HepG2 (cell line): ENCODE data around the gene GBX2.

- RRBS, 2 experiments = no CpG with 5 or more reads among the region's 23 CpGs
CAGE:
- cytosol, long polyA minus RNA = no peak
- cytosol, long polyA plus RNA = no peak
- long polyA plus RNA = no peak
- nucleus, long polyA minus RNA = no peak
- nucleus, long polyA plus RNA = no peak
Measured at GRCh38 chr2:234489823-234491308, 6.5 kb downstream of the ARL4C start.

DNA sequence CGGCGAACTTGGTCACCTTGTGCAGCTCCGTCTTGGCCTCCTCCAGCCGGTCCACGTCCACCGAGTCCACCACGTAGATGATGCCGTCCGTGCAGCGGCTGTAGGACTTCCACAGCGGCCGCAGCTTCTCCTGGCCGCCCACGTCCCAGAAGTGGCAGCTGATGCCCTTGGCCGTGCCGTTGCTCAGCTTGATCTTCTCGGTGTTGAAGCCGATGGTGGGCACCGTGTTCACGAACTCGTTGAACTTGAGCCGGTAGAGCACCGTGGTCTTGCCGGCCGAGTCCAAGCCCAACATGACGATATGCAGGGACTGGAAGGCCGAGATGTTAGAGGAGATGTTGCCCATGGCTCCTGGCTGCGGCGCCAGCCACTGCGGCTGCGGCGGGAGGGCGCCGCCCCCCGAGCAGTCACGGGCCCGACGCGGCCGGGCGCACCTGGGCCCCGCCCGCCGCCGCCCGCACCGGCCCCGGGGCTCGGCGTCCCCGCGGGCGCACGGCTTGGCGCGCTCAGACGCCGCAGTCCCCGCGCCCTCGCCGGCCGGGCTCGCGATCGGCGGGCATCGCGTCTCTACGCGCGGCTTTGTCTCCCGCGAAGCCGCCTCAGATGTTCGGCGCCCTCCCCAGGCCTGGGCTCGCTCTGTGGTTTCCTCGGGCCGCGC is 511 bp downstream of the ARL4C start:
- RRBS, 2 experiments = 2 to 3% methylated on average over 23 to 25 of the region's 81 CpGs
CAGE:
- cytosol, long polyA minus RNA = no peak
- cytosol, long polyA plus RNA = no peak
- long polyA plus RNA = no peak
- nucleus, long polyA minus RNA = no peak
- nucleus, long polyA plus RNA = no peak

DNA sequence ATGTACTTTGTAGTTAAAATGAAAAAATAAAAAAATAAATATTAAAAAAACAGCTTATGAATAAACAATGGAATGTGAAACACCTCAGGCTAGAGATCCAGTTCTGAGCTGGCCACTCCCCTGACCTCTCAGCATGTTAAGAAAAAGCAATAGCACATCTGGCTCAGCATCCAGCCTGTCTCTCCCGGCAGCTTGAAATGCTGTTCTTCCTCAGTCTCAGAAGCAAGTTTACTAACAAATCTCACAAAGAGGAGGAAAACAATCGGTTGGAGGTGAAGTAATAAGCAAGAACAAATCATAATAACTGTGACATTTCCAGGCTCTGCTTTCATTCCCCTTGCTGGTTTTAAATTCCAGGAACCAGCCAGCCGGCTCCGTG is 133.9 kb upstream of the ARL4C start:
- RRBS, 2 experiments = no CpG with 5 or more reads among the region's 4 CpGs
CAGE:
- cytosol, long polyA minus RNA = no peak
- cytosol, long polyA plus RNA = no peak
- long polyA plus RNA = no peak
- nucleus, long polyA minus RNA = no peak
- nucleus, long polyA plus RNA = no peak

DNA sequence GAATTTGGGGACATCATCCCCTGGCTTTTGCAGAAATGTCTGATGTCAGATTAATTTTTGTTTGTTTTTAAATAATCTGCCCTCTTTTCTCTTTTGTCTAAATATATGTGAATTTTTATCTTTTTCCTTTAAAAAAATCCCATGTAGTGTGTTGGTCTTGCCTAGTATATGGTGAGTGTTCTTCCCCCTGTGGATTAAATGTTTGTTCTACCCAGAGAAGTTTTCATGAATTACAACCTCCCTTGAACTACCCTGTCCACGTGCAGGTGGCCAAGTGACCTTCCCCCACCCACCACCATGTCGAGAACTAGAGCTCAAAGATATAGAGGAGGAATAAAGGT is 192.0 kb upstream of the ARL4C start:
- RRBS, 2 experiments = no CpG with 5 or more reads among the region's 2 CpGs
CAGE:
- cytosol, long polyA minus RNA = no peak
- cytosol, long polyA plus RNA = no peak
- long polyA plus RNA = no peak
- nucleus, long polyA minus RNA = no peak
- nucleus, long polyA plus RNA = no peak

DNA sequence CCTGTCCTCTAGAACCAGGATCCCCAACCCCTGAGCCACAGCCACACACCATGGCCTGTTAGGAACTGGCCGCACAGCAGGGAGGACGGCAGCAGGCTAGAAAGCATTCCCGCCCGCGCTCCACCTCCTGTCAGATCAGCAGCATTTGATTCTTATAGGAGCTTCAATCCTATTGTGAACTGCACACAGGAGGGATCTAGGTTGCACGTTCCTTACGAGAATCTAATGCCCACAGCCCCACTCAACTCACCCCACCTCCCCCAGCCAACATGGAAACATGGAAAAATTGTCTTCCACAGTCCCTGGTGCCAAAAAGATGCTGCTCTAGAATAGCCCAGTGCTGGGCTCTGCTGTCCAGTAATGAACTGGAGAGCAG is 179.0 kb upstream of the SH3BP4 start:
- RRBS, 2 experiments = no CpG with 5 or more reads among the region's 7 CpGs
CAGE:
- cytosol, long polyA minus RNA = no peak
- cytosol, long polyA plus RNA = no peak
- long polyA plus RNA = no peak
- nucleus, long polyA minus RNA = no peak
- nucleus, long polyA plus RNA = no peak

DNA sequence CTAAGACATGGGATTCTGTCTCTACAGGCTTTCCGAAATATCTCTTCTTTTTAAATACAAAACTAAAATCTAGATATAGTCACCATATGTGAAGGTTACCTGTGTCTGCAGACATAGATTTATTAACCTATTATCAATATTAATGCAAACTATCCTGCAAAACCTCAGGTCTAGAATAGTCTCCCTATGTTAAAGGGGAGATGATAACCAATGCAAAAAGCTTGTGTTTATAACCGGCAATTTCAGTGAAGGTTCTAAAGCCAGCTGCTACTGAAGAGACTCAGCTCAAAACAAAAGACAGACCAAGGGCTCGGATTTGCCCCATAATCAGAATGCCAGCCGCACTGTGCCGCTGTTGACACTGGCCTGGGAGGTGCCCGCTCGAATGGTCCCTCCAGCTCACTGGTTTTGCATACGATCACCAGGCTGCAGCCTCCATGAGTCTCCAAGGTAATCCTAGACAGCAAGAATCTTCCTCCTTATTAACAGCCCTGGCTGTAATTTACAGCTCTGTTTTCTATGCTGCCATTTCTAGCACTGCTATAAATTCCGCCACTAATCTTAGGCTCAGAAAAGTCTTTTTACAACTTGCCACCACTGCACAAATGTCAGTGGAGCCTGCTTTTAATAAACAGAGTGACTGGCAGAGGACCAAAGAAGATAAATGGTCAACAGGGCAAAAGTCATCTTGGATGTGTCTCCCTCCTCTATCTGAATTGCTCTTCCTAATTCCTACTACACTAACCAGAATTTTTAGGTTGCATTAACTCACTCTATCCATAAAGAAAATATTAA is 155.8 kb upstream of the SH3BP4 start:
- RRBS, 2 experiments = no CpG with 5 or more reads among the region's 9 CpGs
CAGE:
- cytosol, long polyA minus RNA = no peak
- cytosol, long polyA plus RNA = no peak
- long polyA plus RNA = no peak
- nucleus, long polyA minus RNA = no peak
- nucleus, long polyA plus RNA = no peak

DNA sequence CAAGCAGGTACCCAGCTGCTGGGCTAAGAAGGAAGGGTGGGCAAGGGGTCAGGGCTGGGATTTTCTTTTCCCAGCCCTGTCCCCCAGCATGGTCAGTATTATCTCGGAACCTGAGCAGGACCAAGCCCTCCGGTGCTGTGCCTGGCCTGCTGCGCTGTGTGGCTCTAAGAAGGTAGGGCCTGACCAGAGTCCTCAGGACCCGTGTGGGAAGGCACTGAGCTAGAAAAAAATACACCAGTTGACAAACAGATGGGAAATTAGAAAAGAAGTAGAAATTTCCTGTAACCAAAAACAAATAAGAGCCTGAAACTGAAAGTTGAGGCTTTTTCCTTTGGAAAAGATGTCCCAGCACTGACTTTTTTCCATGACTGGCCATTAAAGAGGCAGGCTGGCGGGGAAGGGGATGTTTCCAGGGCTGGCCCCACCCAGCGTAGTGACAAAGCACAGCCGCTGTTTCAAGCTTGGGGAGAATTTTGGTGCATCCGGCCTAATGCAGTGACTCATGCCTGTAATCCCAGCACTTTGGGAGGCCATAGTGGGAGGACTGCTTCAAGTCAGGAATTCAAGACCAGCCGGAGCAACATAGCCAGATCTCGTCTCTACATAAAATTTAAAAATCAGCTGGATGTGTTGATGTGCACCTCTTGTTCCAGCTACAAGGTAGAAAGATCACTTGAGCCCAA is 78.2 kb upstream of the SH3BP4 start:
- RRBS, 2 experiments = no CpG with 5 or more reads among the region's 10 CpGs
CAGE:
- cytosol, long polyA minus RNA = no peak
- cytosol, long polyA plus RNA = no peak
- long polyA plus RNA = no peak
- nucleus, long polyA minus RNA = no peak
- nucleus, long polyA plus RNA = no peak

DNA sequence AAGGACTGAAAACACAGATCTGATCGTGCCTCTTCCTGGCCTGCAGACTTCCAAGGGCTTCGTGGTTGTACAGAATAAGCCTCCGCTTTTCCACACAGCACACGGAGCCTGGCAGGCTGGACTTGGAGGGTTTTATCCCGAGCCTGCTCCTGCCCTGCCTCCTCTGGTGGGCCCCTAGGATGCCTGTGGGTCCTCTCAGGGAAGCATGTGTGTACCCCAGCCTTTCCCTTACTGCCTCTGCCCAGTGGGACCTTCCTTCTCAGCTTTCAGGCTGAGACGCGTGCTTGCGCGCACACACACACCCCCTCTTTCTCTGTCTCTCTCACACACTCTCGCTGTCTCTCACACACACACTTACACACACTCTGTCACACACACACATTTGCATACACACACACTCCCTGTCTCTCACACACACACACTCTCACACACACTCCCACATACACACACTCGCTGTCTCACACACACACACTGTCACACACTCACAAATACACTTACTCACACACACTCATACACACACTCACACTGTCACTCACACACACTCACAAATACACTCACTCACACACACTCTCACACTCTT is 17.8 kb downstream of the SH3BP4 start:
- RRBS, 2 experiments = no CpG with 5 or more reads among the region's 11 CpGs
CAGE:
- cytosol, long polyA minus RNA = no peak
- cytosol, long polyA plus RNA = no peak
- long polyA plus RNA = no peak
- nucleus, long polyA minus RNA = no peak
- nucleus, long polyA plus RNA = no peak

DNA sequence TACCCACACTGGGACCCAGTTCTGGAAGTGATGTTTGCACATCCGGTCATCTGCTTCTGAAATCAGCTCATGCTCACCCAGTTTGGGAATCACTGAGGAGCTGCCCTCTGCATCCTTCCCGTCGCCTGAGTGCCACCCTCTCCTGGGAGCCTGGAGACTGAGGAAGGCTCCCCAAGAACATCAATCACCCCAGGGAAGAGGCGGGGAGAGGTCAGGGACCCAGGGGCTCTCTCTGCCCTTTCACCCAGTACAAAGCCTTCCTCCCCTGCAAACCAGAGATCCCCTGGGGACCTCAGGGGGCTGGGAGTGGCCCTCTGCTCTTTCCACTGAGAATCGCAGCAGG is 150.5 kb upstream of the AGAP1 start:
- RRBS, 2 experiments = no CpG with 5 or more reads among the region's 5 CpGs
CAGE:
- cytosol, long polyA minus RNA = no peak
- cytosol, long polyA plus RNA = no peak
- long polyA plus RNA = no peak
- nucleus, long polyA minus RNA = no peak
- nucleus, long polyA plus RNA = no peak

- RRBS, 2 experiments = no CpG with 5 or more reads among the region's 25 CpGs
CAGE:
- cytosol, long polyA minus RNA = no peak
- cytosol, long polyA plus RNA = no peak
- long polyA plus RNA = no peak
- nucleus, long polyA minus RNA = no peak
- nucleus, long polyA plus RNA = no peak
Measured at GRCh38 chr2:235542687-235543826, 49.2 kb downstream of the AGAP1 start.

- RRBS, 2 experiments = no CpG with 5 or more reads among the region's 12 CpGs
CAGE:
- cytosol, long polyA minus RNA = no peak
- cytosol, long polyA plus RNA = no peak
- long polyA plus RNA = no peak
- nucleus, long polyA minus RNA = no peak
- nucleus, long polyA plus RNA = no peak
Measured at GRCh38 chr2:235596747-235597353, 103.0 kb downstream of the AGAP1 start.

GRCh38 chr2:235715352-235716147 is 221.7 kb downstream of the AGAP1 start:
- RRBS, 2 experiments = no CpG with 5 or more reads among the region's 17 CpGs
CAGE:
- cytosol, long polyA minus RNA = no peak
- cytosol, long polyA plus RNA = no peak
- long polyA plus RNA = no peak
- nucleus, long polyA minus RNA = no peak
- nucleus, long polyA plus RNA = no peak

DNA sequence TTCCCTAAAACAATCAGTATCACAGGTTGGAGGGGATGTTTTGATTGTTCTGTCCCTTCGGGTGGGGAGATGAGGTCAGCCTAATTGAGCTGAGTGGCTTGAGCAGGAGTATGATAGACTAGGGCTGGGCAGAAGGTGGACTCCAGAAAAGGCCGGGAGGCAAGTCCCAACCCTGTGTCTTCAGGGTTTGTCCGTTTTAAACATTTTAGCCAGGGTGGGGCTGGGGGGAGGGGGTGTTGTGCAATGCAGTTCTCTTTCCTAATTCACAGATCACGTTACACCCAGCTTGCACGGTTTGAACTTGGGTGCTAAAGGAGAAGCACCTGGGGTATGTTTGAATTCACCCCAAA is 233.3 kb downstream of the AGAP1 start:
- RRBS, 2 experiments = no CpG with 5 or more reads among the region's 5 CpGs
CAGE:
- cytosol, long polyA minus RNA = no peak
- cytosol, long polyA plus RNA = no peak
- long polyA plus RNA = no peak
- nucleus, long polyA minus RNA = no peak
- nucleus, long polyA plus RNA = no peak

GRCh38 chr2:235757175-235757551 is 263.3 kb downstream of the AGAP1 start:
- RRBS, 2 experiments = no CpG with 5 or more reads among the region's 7 CpGs
CAGE:
- cytosol, long polyA minus RNA = no peak
- cytosol, long polyA plus RNA = no peak
- long polyA plus RNA = no peak
- nucleus, long polyA minus RNA = no peak
- nucleus, long polyA plus RNA = no peak

DNA sequence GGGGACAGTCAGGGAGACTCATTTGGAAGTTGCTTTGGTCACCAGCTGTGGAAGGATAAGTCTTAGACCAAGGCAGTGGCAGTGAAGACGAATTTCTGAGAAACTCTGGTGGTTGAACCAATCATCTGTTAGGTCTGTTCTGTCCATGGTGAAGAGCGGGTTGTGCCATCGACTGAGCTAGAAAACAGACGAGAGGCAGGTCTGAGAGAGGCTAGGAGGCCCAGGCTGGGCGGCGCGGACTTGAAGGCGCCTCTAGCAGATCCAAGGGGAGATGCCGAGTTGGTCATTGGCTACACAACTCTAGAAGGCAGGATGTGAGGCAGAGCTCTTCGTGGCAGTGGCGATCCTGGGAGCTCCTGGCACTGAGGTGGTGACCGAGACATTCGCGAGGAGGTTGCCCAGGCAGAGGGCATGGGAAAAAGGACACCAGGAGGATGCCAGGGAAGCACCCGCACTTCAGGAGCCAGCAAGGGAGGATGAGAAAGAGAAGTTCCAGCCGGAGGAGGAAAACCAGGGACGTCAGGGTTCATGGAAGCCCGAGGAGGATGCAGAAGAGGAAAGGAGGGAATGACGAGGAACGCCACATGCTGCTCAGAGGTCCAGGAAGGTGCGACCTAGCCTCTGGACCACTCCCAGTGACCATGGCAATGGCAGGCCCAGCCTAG is 298.8 kb downstream of the AGAP1 start:
- RRBS, 2 experiments = no CpG with 5 or more reads among the region's 21 CpGs
CAGE:
- cytosol, long polyA minus RNA = no peak
- cytosol, long polyA plus RNA = no peak
- long polyA plus RNA = no peak
- nucleus, long polyA minus RNA = no peak
- nucleus, long polyA plus RNA = no peak

- RRBS, 2 experiments = no CpG with 5 or more reads among the region's 33 CpGs
CAGE:
- cytosol, long polyA minus RNA = no peak
- cytosol, long polyA plus RNA = no peak
- long polyA plus RNA = no peak
- nucleus, long polyA minus RNA = no peak
- nucleus, long polyA plus RNA = no peak
Measured at GRCh38 chr2:235807084-235807970, 313.5 kb downstream of the AGAP1 start.

DNA sequence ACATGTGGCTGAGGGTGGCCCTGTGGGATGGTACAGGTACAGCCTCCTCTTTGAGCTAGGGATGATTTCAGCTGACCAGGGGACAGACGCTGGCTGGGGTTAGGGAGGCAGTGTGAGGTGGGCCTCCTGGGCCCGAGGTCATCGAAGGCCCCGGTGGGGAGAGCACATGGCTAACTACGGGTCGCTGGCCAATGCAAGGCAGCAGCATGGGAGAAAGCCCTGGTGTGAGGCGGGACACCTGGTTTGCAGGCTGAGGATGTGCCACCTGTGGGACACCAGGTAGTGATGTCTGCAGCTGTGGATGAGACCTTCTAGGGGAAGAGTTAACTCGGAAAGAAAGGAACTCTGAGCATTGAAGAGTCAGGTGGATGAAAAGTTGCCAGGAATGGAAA is 304.7 kb downstream of the GBX2 start:
- RRBS, 2 experiments = no CpG with 5 or more reads among the region's 8 CpGs
CAGE:
- cytosol, long polyA minus RNA = no peak
- cytosol, long polyA plus RNA = no peak
- long polyA plus RNA = no peak
- nucleus, long polyA minus RNA = no peak
- nucleus, long polyA plus RNA = no peak

DNA sequence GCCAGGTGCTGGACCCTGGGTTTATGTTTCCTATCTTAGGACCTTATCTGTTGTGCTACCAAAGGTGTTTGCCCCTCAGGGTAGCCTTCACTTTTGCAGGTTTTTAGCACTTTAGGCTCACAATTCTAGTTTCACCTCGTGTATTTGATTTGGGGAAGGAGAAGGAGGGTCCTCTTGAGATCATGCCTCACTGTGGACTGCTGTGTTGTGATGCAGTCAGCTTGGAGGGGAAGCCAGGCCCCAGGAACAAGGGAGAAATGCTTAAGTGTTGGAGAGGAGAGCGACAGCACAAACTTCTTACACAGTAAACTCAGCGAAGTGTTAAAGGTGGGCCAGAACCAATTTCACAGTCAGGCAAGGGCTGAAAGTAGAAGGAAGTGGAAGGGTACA is 137.7 kb downstream of the GBX2 start:
- RRBS, 2 experiments = no CpG with 5 or more reads among the region's 3 CpGs
CAGE:
- cytosol, long polyA minus RNA = no peak
- cytosol, long polyA plus RNA = no peak
- long polyA plus RNA = no peak
- nucleus, long polyA minus RNA = no peak
- nucleus, long polyA plus RNA = no peak

- RRBS, 2 experiments = 53 to 54% methylated on average over 32 of the region's 55 CpGs
CAGE:
- cytosol, long polyA minus RNA = no peak
- cytosol, long polyA plus RNA = no peak
- long polyA plus RNA = no peak
- nucleus, long polyA minus RNA = no peak
- nucleus, long polyA plus RNA = no peak
Measured at GRCh38 chr2:236168243-236168645, at the start of gene GBX2. GBX2 (minus strand) TSS chr2:236168386.

- RRBS, 2 experiments = no CpG with 5 or more reads among the region's 4 CpGs
CAGE:
- cytosol, long polyA minus RNA = no peak
- cytosol, long polyA plus RNA = no peak
- long polyA plus RNA = no peak
- nucleus, long polyA minus RNA = no peak
- nucleus, long polyA plus RNA = no peak
Measured at GRCh38 chr2:236242105-236242338, 22.2 kb downstream of the ASB18 start.